HTR-8/SVneo (cell line): ENCODE data around the genes POLH and RSPH9.

DNA sequence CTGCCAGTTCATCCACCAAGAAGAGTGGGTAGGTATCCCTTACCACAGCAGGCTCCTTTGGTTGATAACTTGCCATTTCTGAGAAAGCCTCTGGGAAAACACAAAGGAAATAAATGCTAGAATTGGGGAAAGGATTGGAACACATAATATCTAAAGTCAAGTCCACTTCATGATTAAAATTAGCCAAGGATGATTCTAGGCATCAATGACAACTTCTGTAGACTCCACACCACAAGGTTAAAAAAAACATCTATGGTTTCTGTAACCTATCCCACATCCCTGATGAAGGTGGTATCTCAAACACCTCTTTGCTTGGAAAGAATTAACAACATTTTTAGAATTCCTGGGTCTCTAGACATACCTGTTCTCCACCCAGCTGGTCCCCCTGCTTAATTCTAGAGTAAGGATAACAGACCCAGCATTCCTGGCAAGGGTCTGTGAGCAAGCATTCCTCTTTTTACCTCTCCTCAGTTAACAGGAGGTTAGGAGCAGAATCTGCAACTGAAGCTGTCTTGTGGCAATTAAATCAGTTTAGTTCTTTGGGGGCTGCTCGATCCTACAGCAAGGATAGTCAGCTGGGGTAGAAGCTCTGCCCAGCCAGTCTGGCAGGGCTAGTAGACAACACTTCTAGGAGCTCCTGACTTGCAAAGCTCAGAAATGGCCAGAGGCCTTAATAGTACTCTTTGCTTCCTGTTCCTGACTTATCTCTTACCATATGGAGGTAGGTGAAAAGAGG, 11.4 kb downstream of the POLR1C start:
- RRBS, result no CpG with 5 or more reads among the region's 1 CpG

DNA sequence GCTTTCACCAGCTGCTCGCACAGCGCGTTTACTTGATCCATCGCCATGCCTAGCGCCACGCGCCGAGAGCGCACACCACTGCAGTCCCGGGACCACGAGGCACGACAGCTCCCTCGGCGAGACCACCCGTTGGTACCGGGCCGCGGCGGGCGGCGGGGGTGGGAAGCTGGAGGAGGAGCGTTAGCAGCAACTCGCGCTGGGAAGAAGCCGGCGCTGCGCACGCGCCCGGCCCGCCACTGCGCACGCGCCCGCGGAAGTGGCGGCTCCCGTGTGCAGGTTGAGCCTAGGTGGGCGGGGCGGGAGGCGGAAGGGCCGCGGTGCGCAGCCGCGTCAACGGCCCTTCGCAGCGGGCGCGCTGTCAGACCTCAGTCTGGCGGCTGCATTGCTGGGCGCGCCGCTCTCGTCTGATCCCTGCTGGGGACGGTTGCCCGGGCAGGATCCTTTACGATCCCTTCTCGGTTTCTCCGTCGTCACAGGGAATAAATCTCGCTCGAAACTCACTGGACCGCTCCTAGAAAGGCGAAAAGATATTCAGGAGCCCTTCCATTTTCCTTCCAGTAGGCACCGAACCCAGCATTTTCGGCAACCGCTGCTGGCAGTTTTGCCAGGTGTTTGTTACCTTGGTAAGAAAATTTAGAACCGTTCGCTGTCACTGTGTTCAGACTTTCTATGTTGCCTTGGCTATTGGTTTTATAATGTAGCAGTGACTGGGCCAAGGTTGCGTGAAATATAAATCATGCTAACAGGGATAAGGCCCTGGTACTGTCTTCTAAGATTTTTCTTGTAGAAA, at the start of gene POLH:
TSS of gene POLH (plus strand) at position 368 of the 790 bp plus-strand sequence.
- RRBS, result 2% methylated on average over 21 of the region's 72 CpGs

DNA sequence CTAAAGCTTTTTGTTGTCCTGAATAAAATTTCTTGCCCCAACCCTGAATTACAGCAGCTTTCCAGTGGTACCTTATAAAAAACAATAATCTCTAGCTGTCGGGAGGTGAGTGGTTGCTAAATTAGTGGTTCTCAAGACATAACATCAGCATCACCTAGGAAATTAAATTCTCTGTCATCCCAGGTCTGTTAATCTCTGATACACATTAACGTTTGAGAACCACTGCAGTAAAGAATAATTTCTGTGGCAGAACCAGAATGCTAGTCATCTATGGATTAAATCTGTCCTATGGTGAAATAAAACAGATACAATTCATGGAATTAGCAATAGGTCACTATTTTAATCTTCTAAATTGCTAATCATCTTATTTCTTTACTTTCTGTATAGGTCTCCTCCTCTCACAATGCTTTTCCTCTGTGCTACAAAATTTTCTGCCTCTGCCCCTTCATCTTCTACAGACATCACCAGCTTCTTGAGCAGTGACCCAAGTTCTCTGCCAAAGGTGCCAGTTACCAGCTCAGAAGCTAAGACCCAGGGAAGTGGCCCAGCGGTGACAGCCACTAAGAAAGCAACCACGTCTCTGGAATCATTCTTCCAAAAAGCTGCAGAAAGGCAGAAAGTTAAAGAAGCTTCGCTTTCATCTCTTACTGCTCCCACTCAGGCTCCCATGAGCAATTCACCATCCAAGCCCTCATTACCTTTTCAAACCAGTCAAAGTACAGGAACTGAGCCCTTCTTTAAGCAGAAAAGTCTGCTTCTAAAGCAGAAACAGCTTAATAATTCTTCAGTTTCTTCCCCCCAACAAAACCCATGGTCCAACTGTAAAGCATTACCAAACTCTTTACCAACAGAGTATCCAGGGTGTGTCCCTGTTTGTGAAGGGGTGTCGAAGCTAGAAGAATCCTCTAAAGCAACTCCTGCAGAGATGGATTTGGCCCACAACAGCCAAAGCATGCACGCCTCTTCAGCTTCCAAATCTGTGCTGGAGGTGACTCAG, 15.5 kb downstream of the GTPBP2 start:
- RRBS, result no CpG with 5 or more reads among the region's 7 CpGs

DNA sequence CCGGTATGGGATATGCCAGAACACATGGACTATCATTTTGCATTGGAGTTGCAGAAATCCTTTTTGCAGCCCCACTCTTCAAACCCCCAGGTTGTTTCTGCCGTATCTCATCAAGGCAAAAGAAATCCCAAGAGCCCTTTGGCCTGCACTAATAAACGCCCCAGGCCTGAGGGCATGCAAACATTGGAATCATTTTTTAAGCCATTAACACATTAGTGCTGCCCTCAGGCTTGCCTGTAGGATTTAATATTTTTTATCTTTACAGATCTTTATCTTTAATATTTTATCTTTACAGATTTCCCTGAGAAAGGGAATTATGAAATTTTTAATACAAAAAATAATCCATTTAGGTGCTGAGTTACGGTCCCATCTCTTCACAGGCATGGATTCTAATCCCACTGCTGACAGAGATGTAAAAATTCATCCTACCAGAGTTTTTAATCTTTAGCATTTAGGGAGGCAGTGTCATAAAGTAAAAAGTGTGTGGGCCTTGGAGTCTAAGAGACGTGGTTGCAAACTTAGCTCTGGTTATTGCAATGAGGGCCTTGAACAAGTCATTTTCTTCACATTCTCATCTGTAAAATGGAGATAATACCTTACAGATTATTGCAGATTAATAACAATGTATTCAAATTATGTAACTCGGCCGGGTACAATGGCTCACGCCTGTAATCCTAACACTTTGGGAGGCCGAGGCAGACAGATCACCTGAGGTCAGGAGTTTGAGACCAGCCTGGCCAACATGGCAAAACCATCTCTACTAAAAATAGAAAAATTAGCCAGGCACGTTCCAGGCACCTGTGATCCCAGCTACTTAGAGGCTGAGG, 14.5 kb downstream of the GTPBP2 start:
- RRBS, result no CpG with 5 or more reads among the region's 10 CpGs

GRCh38 chr6:43644653-43645740, at the start of gene RSPH9:
TSS of gene RSPH9 (plus strand) at chr6:43645036.
- RRBS, result no CpG with 5 or more reads among the region's 60 CpGs

DNA sequence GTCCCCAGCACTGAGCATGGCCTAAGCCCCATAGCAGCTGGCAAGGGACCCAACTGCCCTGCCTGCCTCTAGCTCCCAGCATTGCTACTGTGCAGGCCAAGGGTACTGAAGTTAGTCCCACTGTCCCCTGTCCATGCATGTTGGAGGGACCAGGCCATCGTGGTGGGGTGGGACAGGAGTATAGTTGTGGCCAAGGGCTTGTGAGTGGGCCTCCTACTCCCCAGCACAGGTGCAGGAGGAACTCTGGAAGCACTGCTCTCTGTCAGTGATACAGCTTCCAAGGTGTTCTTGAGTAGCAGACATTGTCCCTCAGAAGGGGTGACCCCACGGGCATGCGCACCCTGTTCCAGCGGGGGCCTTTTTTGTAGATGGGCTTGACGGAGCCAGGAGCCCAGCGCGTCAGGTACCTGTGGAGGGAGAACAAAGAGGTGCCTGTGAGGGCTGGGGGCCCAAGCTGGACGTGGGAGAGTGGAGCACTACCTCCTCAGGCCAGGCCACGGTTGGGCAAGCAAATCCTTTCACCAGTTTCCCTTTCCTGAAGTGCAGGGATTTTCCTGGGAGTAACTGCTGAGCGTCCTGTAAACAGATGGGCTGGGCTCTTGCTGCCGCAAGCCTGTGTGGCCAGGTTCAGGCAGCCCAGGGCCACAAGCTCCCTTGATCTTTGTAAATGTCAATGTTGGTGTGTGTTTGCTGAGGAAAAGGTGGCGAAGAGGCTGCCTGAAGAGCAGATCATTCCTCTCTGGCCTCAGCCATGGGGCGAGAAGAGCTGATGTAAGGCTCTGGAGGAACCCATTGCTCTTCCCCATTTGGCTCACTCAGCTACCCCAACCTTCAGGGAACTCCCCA, 15.9 kb downstream of the MRPS18A start:
- RRBS, result no CpG with 5 or more reads among the region's 13 CpGs

GRCh38 chr6:43677667-43678341, 9.8 kb downstream of the MRPS18A start:
- RRBS, result no CpG with 5 or more reads among the region's 11 CpGs

DNA sequence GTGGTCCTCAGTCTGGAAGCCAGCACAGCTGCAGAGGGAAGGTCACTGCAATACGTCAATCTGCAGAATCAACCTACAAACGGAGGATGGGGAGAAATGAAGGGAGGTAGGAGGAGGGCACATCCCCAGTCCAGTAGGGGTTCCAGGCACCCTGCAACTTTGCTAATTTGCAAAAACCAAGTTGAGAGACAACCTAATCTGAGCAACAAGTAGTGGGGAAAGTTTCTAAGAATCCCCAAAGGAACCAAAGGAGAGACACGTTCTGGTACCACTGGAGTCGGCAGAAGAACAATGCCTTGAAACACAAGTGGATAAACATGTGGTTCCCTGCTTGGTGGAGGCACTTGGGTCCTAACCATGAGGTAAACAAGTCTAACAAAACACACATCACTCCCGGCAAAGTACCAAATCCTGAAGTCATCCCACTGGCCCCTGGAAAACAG, 4.9 kb downstream of the MRPS18A start:
- RRBS, result no CpG with 5 or more reads among the region's 5 CpGs

- RRBS, result no CpG with 5 or more reads among the region's 11 CpGs
These were observed 32.3 kb upstream of the VEGFA start for GRCh38 chr6:43737546-43738315.

- RRBS, result 98% methylated on average over 1 of the region's 12 CpGs
These were observed 9.8 kb downstream of the VEGFA start for GRCh38 chr6:43779625-43780341.

- RRBS, result no CpG with 5 or more reads among the region's 16 CpGs
These were observed 31.8 kb downstream of the VEGFA start for GRCh38 chr6:43801695-43802316.

GRCh38 chr6:43807047-43808298, 37.5 kb downstream of the VEGFA start:
- RRBS, result no CpG with 5 or more reads among the region's 18 CpGs

GRCh38 chr6:43910550-43911007, 140.6 kb downstream of the VEGFA start:
- RRBS, result no CpG with 5 or more reads among the region's 3 CpGs

- RRBS, result no CpG with 5 or more reads among the region's 24 CpGs
These were observed 125.4 kb downstream of the MRPL14 start for GRCh38 chr6:44001752-44002356.

DNA sequence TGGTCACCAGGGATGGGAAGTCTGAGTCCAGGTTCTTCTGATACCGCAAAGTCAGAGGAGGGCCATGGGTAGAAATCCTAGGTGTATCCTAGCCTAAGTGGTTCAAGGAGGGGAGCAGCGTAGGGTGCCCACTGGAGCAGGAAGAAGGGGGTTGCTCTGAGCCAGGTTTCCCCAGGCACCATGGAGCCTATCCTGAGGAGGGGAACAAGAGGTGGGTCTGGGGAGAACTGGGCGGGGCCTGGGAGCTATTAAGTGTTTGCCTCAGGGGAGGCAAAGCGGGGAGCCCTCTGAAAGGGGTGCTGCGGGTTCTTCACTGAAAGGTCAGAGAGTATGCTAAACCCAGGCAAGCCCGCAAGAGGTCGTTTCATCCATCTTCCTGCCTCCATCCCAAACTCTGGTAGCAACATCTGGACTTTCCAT, 89.1 kb downstream of the MRPL14 start:
- RRBS, result no CpG with 5 or more reads among the region's 7 CpGs

DNA sequence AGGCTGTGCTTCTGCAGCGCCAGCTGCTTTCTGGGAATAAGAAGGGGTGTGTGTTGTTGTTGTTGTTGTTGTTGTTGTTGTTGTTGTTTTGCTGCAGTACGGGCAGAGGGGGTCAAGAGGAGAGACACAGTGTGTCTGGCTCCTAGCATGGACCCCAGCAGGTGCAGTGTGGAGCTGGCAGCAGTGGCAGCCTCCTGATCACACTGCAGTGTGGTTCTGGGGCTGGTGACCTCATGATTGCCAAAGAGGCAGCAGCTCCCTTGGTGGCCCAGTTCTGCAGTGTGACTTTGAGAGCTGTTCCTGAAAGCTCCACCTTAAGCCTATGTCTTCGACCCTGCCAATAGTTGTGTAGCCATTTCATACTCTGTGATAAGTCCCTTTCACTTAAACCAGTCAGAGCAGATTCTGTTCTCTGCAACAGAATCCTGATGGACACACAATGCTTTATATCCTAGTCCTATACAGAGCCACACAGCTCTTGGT, 74.5 kb downstream of the MRPL14 start:
- RRBS, result no CpG with 5 or more reads among the region's 3 CpGs

- RRBS, result no CpG with 5 or more reads among the region's 6 CpGs
These were observed 66.7 kb downstream of the MRPL14 start for GRCh38 chr6:44060523-44060974.

DNA sequence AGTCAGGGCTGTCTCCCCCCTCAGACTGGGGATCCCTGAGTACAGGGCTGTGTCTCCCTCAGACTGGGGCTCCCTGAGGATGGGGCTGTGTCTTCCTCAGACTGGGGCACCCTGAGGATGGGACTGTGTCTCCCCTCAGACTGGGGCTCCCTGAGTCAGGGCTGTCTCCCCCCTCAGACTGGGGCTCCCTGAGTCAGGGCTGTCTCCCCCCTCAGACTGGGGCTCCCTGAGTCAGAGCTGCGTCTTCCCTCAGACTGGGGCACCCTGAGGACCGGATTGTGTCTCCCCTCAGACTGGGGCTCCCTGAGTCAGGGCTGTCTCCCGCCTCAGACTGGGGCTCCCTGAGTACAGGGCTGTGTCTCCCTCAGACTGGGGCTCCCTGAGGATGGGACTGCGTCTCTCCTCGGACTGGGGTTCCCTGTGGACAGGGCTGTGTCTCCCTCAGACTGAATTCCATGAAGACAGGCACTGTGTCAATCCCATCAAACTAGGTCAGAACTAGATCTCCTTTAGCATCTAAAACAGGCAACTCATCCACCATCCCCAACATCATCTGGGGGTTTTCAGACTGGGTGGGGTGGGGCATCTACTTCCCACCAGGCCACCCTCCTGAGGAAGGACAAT, 60.7 kb downstream of the MRPL14 start:
- RRBS, result no CpG with 5 or more reads among the region's 5 CpGs

DNA sequence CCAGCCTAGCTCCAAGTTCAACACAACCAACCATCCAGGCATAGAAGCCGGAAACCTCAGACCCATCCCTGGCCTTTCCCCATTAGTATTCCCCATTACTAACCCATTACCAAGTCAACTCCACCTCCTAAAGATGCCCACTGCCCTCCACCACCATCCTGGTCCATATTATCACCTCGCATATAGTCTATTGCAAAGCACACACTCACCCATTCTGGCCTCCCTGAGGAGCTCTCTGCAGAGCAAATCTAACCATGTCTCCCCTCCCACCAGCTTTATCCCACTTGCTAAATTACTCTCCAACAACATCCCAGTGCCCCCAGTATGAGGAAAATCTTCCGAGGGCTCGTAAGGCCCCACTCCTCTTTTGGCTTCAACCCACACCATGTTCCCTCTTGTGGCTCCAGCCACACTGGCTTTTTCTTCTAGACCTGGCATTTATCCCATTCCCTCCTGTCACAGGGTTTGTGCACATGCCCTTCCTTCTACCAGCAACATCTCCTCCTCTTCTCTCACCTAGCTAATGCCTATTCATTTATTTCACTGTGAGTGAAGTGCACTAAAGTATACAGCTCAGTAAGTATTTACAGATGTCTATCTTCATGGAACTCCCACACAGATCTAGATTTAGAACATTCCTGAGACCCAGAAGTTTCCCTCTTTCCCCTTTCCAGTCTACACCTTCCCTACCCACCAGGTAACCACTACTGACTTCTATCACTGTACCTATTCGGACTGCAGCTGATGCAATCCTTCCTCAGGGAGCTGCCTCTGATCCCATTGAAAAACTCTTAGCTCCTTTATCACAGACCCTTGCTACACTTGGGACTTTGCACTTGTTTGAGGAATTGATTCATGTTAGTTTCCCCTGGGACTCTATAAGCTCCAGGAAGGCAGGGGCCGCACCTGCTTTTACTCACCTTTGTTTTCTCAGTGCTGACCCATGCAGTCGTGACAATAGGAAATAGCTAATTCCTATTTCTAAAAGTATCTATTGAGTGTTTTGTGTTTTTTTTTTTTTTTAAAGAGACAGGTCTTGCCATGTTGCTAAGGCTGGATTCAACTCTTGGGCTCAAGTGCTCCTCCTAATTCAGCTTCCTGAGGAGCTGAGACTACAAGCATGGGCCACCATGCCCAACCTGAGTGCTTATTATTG, 15.6 kb downstream of the MRPL14 start:
- RRBS, result no CpG with 5 or more reads among the region's 7 CpGs